Tibial nerve (tissue), 3 donors: ENCODE data around the genes DNA2 and KIFBP.

GRCh38 chr10:63207172-63207935, 74.2 kb downstream of the NRBF2 start:
- PRO-cap = unidirectional peak, minus-strand start at chr10:63207855
- RAMPAGE, long total RNA, 3 experiments = no peak in any of the 3 experiments

DNA sequence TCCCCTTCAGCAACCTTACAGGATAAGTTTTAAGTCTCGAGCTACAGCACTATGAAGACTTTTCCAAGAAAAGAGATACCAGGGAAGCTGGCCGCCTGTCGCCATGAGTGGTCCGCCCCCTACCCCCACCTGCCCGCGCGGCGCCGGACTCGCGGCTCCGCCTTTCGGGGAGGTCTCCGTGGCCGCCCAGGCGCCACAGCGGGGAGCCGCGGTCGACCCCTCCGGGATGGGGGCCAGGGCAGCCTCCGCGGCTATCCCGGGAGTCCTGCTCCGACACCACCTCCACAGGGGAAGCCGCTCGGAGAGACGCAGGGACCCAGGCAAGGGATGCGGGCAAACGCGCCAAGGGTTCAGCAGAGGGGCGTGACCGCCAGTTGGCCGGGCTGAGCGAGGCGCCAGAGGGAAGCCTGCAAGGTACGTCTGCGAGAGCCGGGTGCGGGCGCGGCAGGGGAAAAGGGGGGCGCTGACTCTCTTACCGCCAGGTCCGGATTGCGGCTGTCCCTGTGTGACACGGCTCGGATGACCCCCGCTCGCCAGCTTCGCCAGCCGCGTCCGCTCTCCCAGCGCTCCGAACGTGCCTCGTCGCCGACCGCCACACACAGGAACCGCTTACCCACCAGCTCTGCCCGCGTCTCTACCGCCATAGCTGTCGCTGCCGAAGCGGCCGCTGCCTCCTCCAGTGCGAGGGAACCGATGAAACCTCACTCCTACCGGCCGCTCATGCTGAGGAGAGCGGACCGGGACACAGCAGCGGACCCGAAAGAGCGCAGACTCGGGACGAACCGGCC, 564 bp downstream of the JMJD1C start:
- PRO-cap = unidirectional peak, plus-strand start at position 373 of the sequence; unidirectional peak, plus-strand start at position 425 of the sequence; unidirectional peak, plus-strand start at position 508 of the sequence
- RAMPAGE, long total RNA, 3 experiments = no peak in any of the 3 experiments

GRCh38 chr10:63554742-63555246, 33.6 kb downstream of the REEP3 start:
- PRO-cap = no peak
- RAMPAGE, long total RNA, 3 experiments = no peak in any of the 3 experiments

GRCh38 chr10:63629103-63629922, 108.1 kb downstream of the REEP3 start:
- PRO-cap = bidirectional peak, plus-strand start at chr10:63629579, minus-strand start at chr10:63629290; bidirectional peak, plus-strand start at chr10:63630105, minus-strand start at chr10:63629834
- RAMPAGE, long total RNA, 3 experiments = no peak in any of the 3 experiments

DNA sequence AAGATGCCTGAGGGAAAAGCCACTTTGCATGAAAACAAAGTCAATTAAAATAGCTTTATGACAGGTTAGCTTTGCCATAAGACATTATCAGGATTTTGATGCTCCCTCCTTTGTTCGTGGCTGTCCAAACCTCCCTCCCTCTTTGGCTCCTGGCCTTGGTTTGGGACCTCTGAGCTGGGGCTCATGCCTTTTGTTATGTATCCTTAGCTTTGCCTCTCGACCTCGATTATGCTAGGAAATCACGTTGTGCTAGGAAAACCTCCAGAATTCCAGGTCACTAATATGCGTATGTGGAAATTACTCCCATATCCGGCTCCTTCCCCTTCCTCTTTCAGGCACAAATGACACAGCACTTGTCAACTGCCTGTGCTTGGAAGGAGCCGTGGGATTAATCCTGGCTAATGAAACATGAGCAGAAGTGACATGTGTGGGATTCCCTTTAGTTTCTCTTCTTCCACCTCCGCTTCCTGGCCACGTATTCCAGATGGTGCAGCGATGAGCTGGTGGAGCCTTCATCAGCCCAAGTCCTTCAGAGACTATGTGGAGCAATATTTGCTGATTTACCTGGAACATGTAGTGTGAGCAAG, 149.1 kb downstream of the REEP3 start:
- PRO-cap = no peak
- RAMPAGE, long total RNA, 3 experiments = no peak in any of the 3 experiments

DNA sequence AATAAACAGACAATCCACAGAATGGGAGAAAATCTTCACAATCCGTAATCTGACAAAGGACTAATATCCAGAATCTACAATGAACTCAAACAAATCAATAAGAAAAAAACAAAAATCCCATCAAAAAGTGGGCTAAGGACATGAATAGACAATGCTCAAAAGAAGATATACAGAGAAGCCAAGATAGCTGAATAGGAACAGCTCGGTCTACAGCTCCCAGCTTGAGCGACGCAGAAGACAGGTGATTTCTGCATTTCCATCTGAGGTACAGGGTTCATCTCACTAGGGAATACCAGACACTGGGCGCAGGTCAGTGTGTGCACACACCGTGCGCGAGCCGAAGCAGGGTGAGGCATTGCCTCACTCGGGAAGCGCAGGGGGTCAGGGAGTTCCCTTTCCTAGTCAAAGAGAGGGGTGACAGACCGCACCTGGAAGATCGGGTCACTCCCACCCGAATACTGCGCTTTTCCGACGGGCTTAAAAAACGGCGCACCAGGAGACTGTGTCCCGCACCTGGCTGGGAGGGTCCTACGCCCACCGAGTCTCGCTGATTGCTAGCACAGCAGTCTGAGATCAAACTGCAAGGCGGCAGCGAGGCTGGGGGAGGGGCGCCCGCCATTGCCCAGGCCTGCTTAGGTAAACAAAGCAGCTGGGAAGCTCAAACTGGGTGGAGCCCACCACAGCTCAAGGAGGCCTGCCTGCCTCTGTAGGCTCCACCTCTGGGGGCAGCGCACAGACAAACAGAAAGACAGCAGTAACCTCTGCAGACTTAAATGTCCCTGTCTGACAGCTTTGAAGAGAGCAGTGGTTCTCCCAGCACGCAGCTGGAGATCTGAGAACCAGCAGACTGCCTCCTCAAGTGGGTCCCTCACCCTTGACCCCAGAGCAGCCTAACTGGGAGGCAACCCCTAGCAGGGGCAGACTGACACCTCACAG, 304.9 kb downstream of the LRRTM3 start:
- PRO-cap = no peak
- RAMPAGE, long total RNA, 3 experiments = no peak in any of the 3 experiments

DNA sequence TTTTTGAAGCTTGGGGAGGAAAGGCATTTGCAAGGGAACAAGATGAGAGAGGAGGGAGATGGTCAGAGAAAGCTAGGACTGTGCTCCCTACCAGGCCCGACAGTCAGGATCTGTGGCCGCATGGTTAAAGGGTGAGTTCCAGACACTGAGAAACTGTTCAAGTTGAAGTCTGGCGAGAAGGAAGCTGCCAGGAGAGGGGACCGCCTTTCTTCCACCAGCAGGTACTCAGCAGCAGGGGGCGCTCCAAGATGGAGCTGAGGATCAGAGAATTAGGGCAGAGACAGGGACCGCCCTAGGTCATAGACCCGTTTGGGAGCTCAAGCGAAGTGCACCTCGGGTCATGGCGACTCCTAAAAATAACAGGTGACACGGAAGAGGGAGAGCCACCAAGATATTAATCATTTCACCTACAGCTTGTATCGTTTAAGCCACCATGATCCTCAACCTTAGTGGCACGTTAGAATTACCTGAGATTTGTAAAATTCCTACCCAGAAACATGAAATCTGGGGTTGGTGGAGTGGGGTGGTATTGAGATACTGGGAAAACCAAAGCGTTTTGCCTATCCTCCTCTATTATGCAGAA, 49.5 kb downstream of the DNAJC12 start:
- PRO-cap = no peak
- RAMPAGE, long total RNA, 3 experiments = no peak in any of the 3 experiments

DNA sequence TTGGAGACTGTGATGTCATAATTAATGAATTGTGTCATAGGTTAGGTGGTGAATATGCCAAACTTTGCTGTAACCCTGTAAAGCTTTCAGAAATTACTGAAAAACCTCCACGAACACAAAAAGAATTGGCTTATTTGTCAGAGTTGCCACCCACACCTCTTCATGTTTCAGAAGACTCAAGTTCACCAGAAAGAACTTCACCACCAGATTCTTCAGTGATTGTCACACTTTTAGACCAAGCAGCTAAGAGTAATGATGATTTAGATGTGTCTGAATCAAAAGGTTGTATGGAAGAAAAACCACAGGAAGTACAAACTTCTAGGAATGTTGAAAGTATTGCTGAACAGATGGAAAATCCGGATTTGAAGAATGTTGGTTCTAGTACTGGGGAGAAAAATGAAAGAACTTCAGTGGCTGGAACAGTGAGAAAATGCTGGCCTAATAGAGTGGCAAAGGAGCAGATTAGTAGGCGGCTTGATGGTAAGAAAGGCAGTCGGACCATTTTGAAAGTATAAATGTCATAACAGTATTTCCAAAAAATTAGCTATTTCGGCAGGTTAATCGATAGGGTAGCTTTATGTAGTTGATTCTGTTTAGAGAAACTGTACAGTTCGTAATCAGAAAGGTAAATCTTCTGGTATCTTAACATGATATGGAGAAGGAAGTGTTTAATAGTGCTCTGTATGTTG, 28.2 kb downstream of the SIRT1 start:
- PRO-cap = no peak
- RAMPAGE, long total RNA, 3 experiments = no peak in any of the 3 experiments

DNA sequence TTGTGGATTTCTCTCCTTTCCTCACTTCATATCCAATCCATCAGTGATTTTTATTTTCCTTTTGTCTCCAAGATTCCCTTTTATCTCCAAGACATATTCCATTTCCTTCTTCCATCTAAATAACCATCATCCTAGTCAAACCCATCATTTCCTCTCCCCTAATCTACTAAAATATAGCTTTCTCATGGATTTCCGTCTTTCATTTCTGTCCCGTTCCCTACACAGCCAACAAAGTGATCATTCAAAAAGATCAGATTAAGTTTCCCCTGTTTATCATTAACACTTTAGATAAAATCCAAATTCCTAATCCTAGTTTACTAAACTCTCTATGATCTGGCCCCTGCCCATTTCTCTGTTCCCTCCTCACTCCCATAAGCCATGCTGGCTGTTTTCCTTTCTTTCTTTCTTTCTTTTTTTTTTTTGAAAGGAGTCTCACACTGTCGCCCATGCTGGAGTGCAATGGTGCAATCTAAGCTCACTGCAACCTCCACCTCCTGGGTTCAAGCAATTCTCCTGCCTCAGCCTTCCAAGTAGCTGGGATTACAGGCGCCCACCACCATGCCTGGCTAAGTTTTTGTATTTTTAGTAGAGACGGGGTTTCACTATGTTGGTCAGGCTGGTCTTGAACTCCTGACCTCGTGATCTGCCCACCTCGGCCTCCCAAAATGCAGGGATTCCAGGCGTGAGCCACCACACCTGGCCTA, 80.1 kb downstream of the SIRT1 start:
- PRO-cap = no peak
- RAMPAGE, long total RNA, 3 experiments = start-site peak on the minus strand in 1 of 3 experiments, centred at position 67 of the sequence, 21 reads per replicate

GRCh38 chr10:68070760-68071412, 4.2 kb downstream of the HERC4 start:
- PRO-cap = no peak
- RAMPAGE, long total RNA, 3 experiments = no peak in any of the 3 experiments

DNA sequence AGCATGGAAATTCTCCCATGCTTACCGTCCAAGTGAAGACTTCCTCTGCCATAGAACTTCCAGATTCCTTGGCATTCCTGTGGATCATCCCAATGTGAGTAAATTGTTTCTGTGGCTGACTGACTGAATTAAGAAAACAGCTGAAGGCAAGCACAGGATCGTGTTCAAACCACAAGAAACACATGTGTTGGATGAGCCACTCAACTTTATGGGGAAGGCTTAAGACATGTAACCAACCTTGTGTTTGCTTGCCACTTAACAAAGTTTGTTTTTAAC, 2.6 kb upstream of the MYPN start:
- PRO-cap = no peak
- RAMPAGE, long total RNA, 3 experiments = no peak in any of the 3 experiments

GRCh38 chr10:68303835-68304448, 27.9 kb upstream of the HNRNPH3 start:
- PRO-cap = no peak
- RAMPAGE, long total RNA, 3 experiments = no peak in any of the 3 experiments

GRCh38 chr10:68318424-68318827, 13.4 kb upstream of the HNRNPH3 start:
- PRO-cap = no peak
- RAMPAGE, long total RNA, 3 experiments = no peak in any of the 3 experiments

DNA sequence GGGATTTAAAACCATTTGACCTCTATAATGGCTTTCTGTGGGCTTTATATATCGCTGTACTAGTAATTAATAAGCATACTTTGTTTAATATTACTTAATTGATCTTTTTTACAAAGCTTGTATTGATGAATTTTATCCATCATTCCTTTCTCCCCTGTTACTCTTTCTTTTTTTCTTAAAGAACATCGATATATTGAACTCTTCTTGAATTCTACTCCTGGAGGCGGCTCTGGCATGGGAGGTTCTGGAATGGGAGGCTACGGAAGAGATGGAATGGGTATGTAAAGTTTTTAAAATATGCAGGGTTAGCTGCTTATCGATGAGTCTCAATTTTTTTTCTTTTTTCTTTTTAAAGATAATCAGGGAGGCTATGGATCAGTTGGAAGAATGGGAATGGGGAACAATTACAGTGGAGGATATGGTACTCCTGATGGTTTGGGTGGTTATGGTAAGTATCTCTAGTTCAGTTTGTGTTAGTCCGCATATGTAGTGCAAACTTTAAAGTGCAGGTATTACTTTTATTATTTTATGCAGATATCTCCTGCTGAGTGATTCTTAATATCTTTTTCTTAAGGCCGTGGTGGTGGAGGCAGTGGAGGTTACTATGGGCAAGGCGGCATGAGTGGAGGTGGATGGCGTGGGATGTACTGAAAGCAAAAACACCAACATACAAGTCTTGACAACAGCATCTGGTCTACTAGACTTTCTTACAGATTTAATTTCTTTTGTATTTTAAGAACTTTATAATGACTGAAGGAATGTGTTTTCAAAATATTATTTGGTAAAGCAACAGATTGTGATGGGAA, 8.9 kb upstream of the PBLD start:
- PRO-cap = no peak
- RAMPAGE, long total RNA, 3 experiments = no peak in any of the 3 experiments

DNA sequence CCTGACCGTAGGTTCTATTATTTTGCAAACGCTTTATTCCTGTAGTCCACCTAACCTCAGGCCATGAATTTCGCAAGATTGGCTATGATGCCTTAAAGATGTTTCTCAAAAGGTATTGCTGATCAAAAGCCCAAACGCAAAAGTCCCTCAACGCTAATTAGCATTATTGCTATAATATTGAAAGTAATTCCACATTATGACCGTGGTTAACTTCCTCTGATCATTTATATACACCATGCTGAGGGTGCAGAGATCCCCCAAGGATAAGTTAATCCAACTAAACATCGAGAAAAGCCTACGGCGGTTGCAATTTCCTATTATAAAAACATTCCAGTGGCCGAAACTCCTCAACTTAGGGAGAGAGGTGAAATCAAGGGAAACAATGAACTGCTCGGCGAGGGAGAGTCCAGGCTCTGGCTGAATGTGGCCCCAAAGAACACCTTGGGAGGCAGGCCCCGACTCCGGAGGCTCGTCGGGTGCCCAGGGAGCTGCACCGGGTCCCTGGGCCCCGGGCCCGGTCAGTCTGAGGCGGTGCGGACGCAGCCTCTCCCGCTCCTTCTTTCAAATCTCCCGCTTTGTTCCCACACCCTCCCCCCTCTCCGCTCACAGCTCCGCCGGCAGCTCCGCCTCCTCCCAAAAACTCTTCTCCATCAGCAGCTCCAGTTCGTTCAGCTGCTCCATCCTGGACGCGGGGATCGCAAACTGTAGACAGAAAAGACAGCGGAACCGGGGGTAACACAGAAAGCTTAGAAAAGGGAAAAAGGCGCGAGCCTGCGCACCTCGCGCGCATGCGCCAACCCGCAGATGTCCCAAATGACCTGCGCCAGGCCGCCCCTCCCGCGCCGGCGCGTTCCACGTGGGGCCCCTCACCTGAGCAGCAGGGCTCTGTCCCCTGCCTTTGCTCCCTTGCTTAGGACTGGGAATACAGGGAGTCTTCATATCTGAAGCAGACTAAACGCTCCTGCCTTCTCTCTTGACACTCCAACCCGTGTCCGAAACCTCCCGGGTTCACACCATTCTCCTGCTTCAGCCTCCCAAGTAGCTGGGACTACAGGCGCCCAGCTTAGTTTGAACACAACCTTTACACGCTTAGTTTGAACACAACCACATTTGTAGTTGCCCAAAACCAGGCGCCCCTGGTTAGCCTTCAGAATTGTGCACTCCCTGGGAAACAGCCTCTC, at the start of gene DNA2:
Gene DNA2 (minus strand): TSS at position 790 of the 1,181 bp plus-strand sequence.
- PRO-cap = no peak
- RAMPAGE, long total RNA, 3 experiments = no peak in any of the 3 experiments

DNA sequence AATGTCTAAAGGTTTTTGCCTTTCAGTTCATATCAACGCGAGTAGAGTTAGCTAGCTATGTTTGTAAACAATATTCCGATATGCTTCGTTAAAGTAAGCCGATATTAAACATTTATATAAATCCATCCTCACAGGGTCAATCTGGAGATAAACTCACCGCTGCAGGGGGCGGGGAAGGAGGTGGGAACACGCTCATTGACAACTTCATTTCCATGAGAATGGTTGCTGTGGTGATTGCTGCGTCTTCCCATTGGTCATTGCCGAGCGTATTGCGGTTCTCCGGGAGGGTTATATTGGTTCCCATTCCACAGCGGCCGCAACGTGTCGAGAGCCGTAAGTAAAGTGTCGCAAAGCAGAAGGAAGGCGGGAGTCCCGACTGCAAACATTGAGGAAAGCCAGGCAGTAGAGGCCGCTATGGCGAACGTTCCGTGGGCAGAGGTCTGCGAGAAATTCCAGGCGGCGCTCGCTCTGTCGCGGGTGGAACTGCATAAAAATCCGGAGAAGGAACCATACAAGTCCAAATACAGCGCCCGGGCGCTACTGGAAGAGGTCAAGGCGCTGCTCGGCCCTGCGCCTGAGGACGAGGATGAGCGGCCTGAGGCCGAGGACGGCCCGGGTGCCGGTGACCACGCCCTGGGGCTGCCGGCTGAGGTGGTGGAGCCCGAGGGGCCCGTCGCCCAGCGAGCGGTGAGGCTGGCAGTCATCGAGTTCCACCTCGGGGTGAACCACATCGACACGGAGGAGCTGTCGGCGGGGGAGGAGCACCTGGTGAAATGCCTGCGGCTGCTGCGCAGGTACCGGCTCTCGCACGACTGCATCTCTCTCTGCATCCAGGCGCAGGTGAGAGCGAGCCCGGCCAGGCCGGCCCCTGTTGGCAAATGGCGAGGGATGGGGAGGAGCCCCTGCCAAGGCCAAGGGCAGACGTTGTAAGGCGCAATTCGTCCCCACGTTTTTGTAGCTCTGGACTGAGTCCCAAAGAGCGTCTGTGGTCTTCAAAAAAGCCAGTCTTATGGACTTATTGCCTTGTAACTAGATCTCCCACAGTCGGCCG, at the start of gene KIFBP:
Gene KIFBP (plus strand): TSS at position 385 of the 1,051 bp plus-strand sequence.
- PRO-cap = unidirectional peak, plus-strand start at position 388 of the sequence
- RAMPAGE, long total RNA, 3 experiments = start-site peak on the plus strand in 3 of 3 experiments, centred at positions 388 to 397 of the sequence, 36 to 99 reads per replicate

DNA sequence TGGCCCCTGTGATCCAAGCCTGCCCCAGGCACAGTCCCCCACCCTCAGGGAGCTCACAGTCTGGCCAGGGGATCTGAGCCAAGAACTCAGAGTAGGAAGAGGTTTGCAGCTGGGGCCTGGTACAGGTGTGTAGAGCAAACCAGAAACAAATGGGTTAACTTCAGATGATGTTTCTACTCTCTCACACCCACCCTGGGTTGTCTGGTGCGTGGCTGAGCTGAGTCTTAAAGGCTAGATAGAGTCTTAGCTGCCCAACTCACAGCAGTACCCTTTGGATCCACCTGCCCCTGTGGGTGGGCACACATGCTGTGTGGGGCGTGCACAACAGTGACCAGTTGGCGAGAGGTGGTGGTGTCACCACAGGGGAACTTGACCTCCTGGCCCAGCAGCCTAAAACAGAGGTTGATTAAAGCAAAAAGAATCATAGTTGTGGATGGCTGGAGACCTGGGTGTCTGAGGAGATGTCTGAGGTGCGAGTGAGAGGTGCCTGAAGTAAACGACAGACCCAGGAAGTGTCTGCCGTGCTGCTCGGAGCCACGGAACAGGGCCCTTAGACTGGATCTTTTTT, 31.2 kb upstream of the SRGN start:
- PRO-cap = no peak
- RAMPAGE, long total RNA, 3 experiments = no peak in any of the 3 experiments

DNA sequence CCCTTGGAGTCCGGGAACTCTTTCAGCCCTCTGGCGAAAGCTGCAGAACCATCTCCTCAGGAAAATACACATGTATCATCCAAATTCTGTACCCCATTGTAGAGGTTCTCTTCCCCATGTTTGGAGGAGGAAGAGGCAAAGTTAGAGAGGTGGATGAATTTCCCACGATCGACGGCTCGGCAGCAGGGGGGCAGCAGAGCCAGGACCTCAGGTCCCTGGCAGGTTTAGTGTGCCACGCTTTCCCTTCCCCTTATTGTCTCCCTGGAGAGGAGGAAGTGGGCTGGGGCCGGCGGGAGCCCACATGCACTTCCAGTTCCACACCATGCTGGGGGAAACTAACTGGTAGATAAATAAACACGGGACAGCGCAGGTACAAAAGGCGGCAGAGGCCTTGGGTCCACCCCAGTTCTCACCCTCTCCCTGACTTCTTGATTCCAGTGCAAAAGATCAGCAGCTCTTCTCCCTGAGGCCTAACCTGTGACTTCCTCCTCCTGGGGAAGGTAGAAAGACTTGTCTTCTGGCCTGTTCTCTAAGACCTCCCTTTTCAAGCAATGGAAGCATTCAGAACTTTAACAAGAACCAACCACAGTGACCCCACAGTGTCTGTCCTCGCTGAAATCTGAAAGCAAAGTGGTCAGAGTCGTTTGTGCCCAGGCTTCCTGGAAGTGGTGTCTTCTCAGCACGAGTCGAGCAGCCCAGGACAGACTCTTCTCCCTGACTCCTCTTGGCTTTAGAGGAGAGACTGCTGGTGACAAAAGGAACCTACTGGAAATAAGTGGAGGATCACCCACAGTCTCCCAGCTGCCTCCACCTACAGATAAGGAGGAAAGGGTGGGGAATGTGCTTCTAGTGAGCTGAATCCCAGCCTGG, 30.5 kb upstream of the SRGN start:
- PRO-cap = unidirectional peak, plus-strand start at position 375 of the sequence
- RAMPAGE, long total RNA, 3 experiments = no peak in any of the 3 experiments

DNA sequence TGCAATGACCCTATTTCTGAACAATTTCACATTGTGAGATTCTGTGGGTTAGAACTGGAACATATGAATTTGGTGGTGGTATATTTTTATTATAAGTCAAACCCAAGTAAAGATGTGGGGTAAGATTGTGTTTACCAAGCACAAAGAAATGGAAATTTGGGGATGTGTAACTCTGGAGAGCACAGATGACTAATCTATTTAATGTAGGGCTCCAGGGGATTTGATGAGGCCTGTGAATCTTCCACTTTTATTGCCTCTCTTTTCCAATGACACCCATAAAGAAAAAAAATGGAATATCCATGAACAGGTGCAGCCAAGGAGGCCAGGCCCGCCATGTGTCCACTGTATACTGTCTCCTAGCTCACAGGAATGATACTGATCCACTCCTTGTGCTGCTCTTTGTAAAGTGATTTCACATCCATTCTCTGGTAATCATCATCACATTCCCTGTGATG, 2.8 kb downstream of the SRGN start:
- PRO-cap = no peak
- RAMPAGE, long total RNA, 3 experiments = no peak in any of the 3 experiments

DNA sequence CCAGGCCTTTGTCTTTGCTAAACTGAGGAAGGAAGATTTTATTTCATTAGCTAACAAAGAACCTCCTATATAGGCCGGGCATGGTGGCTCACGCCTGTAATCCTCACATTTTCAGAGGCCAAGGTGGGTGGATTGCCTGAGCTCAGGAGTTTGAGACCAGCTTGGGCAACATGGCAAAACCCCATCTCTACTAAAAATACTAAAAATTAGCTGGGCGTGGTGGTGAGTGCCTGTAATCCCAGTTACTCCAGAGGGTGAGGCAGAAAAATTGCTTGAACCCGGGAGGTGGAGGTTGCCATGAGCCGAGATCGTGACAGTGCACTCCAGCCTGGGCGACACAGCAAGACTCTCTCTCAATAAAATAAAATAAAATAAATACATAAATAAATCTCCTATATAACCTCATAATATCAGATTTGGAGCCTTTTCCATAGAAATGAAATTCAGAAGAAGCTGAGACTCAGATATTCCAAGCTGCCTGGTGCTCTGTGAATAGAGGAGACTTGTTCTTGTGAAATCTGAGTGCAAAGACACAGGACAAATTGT, 7.7 kb downstream of the SRGN start:
- PRO-cap = no peak
- RAMPAGE, long total RNA, 3 experiments = no peak in any of the 3 experiments